Measurements from ENCODE around the gene PRKAG1.

DNA sequence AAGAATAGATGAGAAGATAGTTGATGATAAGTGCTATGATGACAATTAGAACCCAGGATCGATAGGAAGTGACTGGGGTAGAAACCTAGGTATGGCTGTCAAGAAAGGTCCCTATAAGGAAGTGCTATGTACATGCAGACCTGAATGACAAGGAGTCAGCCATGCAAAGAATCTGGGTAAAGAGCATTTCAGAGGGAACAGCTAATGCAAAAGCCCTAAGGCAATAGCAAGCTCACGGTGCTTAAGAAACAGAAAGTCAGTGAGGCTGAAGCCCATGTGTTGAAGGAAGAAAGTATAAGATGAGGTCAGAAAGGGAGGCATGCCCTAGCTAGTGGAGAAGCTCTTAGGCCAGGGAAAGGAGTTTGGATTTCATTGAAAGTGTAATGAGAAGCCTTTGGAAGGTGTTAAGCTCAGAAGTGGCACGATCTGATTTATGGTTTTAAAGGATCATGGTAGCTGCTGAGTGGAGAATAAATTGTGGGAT lies 6.0 kb upstream of the ADCY6 start:
- PRO-cap = no peak

GRCh38 chr12:48956175-48957240 lies 779 bp downstream of the ARF3 start:
- PRO-cap = bidirectional peak, plus-strand start at chr12:48956724, minus-strand start at chr12:48956489

DNA sequence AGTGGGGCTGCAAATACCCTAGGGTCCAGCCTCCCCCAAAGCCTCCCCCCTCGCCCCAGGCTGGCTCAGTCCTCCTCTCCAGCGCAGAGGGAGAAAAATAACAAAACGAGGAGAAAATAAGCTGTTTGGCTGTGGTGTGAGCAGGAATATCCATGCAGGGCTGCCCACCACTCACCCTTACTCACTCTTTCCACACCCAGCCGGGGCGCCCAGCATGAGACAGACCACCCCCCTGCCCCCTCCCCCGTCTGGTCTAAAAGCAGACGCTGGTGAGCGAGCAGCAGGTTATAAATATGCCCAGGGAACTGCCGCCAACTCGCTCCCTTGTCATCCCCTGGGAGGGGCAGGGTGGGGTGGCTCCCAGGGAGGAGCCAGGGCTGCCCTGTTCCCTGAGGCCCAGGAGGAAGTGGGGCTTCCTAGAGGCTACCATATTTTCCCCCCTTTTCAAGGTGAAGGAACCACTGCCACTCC lies 7.4 kb downstream of the WNT1 start:
- PRO-cap = no peak

- PRO-cap = no peak
Measured at GRCh38 chr12:48995199-48996271, 3.6 kb downstream of the DDN start.

GRCh38 chr12:49018340-49019098 lies at the start of gene PRKAG1:
Gene PRKAG1 (minus strand): TSS chr12:49018776.
- PRO-cap = bidirectional peak, plus-strand start at chr12:49018851, minus-strand start at chr12:49018741

DNA sequence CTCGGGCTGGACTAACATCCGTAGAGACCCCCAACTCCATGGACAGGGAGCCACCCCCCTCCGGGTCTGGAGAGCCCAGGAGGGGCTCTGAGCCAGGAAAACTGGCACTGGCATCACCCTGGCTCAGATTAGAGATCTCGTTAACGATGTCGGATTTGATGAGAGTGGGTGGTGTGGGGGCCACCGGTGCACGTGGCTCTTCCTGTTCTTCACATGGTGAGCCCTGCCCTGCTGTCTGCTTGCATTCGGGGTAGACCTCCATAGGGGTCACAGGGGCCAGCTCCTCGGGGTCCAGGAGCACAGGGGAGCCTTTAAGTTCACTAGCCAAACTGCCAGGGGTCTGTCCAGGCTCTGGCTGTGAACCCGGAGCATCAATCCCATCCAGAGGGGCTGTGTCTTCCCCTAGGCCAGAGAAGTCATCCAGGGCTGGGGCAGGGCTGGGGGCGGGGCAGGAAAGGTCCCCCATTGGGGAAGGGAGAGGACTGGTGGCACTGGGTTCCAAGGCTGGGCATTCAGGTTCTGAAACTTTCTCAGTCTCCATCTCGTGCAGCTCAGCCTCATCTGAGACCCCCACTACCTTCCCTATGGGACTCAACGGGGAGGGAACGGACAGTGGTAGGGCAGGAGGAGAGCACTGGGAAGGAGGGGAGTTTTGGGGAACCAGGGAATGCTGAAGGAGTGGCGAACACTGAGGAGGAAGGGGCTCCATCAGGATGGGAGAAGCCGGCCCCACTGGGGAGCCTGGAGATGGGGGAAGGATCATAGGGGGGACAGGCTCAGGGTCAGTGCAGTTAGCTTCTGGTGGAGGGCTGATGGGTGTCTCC lies 10.6 kb downstream of the KMT2D start:
- PRO-cap = no peak

GRCh38 chr12:49055801-49056465 lies 4.7 kb downstream of the KMT2D start:
- PRO-cap = unidirectional peak, plus-strand start at chr12:49056209

- PRO-cap = bidirectional peak, plus-strand start at chr12:49215071, minus-strand start at chr12:49214925; bidirectional peak, plus-strand start at chr12:49215294, minus-strand start at chr12:49215165
Measured at GRCh38 chr12:49214648-49215543, 26.0 kb upstream of the TUBA1A start.

- PRO-cap = no peak
Measured at GRCh38 chr12:49537208-49538447, 1.2 kb upstream of the KCNH3 start.

DNA sequence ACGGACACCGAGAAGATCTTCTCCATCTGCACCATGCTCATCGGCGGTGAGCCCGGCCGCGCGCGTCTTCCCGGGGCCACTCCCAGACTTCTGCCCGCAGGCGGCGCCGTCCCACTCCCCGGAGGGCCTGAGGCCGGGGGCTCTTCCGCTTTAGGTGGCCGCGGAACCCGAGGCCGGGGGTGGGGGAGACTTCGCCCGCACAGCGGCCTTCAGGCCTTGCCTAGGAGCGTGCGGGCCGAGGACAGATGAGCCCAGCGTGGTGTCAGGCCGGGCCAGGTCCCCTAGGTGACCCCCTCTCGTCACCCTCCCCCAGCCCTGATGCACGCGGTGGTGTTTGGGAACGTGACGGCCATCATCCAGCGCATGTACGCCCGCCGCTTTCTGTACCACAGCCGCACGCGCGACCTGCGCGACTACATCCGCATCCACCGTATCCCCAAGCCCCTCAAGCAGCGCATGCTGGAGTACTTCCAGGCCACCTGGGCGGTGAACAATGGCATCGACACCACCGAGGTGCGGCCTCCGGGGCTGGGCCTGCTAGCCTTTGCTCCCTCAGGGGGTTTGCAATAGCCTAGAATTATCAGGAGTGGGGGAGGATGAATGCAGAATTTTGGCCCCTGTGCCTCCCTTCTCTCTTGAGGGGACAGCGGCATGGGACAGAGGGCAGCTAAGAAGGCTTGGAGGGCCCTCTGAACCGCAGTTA lies 10.4 kb downstream of the KCNH3 start:
- PRO-cap = no peak

- PRO-cap = no peak
Measured at GRCh38 chr12:49643690-49644879, 20.7 kb downstream of the PRPF40B start.

- PRO-cap = no peak
Measured at GRCh38 chr12:49664479-49665176, 41.3 kb downstream of the PRPF40B start.

DNA sequence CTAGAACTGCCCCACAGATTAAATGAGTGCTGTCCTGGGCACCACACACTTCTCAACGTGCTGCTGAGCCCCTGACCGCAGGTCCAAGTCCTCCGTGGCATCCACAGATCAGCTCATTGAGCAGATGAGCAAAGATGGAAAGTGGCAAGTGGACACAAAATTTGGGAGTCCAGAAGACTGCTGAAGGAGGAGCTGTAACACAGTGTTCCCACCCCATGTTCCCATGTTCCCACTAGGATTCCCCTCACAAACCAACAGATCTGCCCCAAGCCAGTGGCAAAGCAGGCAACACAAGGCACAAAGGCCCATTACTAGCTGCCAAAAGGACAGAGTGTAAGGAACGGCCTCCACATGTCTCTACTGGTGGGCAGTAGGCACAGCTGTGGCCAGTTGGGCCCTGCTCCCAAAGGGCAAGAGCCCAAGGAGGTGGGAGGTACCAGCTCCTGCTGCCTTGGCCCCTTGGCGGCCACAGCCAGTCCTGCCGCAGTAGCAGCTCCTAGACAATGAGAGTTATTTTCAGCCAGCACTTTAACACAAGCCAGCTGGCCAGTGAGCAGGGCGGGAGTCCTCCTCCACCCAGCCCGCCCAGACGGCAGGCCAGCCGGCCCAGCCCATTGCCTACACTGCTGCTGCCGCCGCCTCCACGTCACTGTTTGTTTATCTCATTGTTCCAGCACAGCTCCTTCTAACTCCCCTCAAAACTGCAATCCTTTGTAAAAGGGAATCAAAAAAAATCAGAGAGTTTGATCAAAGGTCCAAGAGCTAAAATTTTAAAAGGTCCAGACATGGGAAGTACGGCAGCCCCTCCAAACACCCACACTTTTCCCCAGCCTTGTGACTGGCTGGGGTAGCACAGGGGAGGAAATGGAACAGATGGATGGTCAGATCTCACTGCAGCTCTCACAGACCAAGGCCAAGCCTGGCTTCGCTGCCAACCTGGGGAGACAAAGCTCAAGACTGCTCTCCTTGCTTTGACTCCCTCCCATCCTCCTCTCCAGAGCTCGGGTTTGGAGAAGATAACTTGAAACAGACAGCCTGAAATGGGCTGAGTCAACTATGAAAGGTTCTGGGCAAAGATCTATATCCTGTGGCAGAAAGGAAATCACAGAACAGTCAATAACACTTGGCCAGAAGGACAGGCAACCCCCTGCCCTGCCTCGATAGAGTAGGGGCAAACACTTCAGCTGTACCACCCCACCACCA lies 33.6 kb downstream of the FMNL3 start:
- PRO-cap = bidirectional peak, plus-strand start at position 623 of the sequence, minus-strand start at position 505 of the sequence

- PRO-cap = no peak
Measured at GRCh38 chr12:49675190-49675641, 32.0 kb downstream of the FMNL3 start.

- PRO-cap = no peak
Measured at GRCh38 chr12:49824861-49825312, 3.3 kb downstream of the NCKAP5L start.

DNA sequence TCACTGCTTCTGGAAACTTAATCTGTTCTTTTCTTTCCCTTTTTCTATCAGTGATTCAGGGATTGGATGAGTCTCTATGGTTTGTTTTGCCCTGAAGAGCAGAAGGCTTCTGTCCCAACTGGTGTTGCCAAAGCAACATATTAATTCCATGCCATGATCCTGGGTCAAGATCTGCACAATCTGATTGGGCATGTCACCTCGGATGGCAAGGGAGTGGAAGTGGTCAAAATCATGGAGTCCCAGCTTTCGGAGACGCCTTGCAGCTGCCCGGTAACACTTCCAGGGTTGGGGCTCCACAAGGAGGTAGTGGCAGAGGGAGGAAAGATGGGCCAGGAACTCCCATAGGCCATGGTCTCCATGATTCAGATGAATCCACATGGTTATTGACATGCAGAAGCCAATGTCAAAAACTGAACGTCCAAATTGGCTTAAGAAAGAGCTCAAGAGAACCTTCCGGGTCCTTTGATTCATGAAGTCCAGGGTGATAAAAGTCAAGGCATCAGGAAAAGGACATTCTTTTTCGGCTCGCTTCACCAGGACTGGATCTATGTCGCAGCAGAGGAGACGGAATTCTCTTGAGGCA lies 4.4 kb downstream of the BCDIN3D start:
- PRO-cap = no peak

DNA sequence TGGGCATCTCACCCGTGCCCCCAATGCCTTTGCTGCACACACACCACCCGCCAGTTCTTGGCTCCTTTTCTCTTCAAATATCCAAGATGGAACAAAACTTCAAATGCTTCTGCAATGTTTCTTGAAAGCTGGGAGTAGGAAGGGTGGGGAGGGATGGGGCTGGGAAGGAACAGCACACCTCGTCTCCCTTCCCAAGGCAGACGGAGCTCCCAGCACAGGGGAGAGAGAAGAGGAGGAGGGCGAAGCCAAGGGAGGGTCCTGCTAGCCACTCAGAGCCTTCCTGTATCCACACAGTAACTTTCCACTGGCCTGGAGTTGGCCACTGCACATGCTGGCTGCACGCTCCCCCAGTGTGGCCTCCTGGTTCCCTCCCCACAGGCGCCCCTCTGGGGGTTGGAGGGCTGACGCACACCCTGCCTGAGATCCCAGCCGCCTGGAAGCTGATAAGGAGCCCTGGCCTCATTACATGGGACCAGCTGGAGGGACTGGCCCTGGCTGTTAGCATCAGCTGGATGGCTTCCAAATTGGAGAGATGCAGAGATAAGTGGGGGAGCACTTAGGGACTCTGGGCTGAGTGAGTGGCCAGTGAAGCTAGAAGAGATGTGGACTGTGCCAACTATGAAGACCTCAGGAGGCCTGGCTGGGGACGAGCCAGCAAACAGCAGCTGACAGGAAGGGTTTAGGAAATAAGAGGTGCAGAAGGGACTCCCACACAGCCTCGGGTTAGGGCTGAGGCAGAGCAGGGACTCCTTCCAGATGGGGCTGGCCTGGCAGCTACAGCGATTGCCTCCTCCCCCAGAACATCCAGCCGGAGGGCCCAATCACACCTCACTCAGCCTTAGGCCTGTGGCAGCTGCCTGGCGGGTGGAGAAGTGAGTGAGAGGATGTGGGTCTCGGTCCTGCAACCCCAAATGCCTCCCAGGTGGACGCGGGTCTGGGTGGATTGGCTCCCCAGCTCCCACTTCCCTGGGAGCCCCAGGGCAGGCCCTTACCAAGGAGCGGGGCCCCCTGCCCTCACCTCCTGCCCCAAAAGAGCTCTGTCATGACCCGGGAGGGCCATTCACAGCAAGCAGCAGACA lies 26.2 kb upstream of the BCDIN3D start:
- PRO-cap = no peak

DNA sequence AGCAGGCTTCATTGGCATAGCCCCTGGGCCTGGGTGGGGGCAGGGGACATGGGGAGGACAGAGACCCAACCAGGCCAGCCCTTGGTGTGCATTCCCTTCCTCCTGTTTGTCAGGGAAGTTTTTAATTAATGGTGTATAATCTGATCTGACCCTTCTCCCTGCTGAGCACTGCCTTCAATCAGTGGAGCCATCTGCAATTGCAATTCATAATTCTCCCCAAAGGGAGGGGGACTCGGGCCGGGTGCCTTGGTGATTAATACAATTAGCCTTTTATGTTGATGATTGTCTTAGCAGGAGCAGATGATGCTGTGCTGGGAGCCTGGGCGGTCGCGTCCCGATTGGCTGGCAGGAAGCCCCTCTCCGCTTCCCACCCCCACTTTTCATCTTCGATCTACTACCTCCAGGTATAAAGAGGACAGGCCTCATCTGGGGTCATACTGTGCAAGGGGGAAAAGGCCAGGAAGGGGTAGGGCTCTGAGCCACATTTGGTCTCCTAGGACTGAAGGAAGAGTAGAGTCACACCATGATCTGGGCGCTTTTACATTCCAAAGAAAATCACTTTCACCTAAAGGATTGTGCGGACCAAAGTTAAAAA lies 6.5 kb downstream of the AQP6 start:
- PRO-cap = no peak

- PRO-cap = no peak
Measured at GRCh38 chr12:50070367-50070930, 13.1 kb downstream of the ASIC1 start.

GRCh38 chr12:50248228-50249336 lies 34.7 kb downstream of the LIMA1 start:
- PRO-cap = no peak

Data from Metastatic Pancreatic Carcinoma in the Ovary (tissue), 1 donor.